ENCODE measurements around a stretch of chr4.

GRCh38 chr4:186829631-186830288, 106.1 kb upstream of the FAT1 start:
- CAGE, long polyA plus RNA, result no peak
- RRBS, result no CpG with 5 or more reads among the region's 7 CpGs

DNA sequence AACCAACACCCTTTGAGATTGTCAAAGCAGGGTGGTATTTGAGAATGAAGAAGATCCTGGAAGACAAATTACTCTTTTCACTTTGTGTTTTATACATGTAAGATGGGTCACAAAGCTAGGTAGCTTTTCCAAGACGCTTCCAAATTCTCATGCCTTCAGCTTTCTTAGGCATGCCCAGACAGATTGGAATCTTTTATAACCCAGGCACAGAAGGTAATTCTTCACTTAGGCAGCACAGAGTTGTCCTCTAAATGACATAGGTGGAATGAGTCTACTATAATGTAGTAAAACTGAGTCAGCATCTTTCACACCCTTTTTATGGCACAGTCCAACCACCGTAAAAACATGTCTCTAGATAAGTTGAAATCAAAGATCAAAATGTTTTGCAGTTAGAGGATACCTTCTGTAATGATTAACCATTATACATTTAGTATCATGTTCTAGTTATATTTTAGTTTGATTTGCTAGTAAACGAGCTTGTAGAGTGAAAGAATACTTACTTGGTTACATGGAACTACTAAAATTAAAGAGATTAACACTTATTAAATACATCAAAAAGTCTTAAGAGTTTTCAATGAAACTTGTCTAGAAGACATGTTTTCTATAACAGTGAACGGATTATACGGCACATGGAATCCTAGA, 128.4 kb upstream of the FAT1 start:
- CAGE, long polyA plus RNA, result no peak
- RRBS, result no CpG with 5 or more reads among the region's 5 CpGs

- CAGE, long polyA plus RNA, result no peak
- RRBS, result no CpG with 5 or more reads among the region's 1 CpG
Observed at GRCh38 chr4:187307265-187307482, 583.5 kb upstream of the FAT1 start.

DNA sequence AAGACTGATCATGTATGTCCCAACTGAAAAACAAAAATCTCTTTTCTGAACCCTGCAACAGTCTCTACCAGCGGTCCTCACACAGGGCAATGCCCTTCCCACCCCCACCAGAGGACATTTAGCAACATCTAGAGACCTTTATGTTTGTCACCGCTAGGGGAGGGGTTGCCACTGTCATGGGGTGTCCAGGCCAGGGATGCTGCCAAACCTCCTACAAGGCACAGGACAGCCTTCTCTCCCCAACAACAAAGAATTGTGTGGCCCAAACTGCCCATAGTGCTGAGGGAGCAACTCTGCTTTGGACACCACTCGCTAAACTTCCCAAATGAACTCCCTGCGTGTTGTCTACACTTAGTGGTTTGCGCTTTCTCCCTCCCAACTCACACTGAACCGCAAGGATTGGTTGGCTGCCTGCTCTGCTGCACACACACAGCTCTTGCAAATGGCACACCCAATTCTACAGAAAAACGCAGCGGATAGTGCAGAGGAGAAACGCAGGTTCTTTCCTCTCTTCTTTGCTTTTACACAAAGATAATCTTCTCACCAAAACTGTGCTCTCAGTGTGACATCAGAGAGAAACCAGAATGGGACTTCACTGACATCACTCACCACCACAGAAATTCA, 219.2 kb upstream of the FRG1 start:
- CAGE, long polyA plus RNA, result no peak
- RRBS, result no CpG with 5 or more reads among the region's 9 CpGs

DNA sequence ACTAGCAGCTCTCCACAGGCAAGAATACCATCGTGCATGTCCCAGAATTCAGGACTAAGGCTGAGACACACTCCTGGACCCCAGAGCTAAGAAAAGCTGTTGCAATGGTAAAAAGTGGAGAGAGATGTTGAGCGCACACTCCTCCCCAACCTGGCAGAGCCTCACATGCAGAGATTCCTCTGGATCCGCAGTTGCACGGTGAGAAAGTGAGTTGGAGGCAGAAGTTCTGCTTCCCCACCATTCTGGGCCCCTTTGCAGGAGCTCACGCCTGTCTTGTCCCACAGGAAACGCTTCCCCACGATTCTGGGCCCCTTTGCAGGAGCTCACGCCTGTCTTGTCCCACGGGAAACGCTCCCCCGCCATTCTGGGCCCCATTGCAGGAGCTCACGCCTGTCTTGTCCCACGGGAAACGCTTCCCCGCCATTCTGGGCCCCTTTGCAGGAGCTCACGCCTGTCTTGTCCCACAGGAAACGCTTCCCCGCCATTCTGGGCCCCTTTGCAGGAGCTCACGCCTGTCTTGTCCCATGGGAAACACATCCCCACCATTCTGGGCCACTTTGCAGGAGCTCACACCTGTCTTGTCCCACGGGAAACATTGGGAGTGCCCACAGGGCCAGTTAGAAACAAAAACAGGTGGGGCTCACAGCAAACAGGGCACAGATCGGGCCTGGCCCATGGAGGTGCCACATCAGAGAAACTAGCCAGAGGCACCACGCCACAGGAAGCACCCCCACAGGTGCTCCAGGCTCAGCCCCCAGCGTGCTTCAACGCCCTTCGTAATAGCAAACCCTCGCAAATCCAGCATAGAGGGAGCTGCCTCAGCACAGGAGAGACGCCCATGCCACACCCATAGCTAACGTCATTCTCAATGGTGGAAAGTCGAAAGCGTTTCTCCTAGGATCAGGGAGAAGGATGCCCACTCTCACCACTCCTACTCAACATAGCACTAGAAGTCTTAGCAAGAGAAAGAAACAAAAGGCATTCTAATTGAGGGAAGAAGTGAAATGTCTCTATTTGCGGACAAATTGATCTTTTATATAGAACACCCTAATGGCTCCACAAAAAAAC, 218.3 kb upstream of the FRG1 start:
- CAGE, long polyA plus RNA, result no peak
- RRBS, result no CpG with 5 or more reads among the region's 31 CpGs

Measured in osteoblast (primary cell).